HEK293 (cell line): ENCODE measurements around a stretch of chr2.

- PRO-cap: no peak
- RRBS, 2 experiments: no CpG with 5 or more reads among the region's 19 CpGs
Observed at GRCh38 chr2:233164315-233165007, 87.0 kb upstream of the ATG16L1 start.

- PRO-cap: no peak
- RRBS, 2 experiments: no CpG with 5 or more reads among the region's 1 CpG
Observed at GRCh38 chr2:233247647-233248277, 3.7 kb upstream of the ATG16L1 start.

DNA sequence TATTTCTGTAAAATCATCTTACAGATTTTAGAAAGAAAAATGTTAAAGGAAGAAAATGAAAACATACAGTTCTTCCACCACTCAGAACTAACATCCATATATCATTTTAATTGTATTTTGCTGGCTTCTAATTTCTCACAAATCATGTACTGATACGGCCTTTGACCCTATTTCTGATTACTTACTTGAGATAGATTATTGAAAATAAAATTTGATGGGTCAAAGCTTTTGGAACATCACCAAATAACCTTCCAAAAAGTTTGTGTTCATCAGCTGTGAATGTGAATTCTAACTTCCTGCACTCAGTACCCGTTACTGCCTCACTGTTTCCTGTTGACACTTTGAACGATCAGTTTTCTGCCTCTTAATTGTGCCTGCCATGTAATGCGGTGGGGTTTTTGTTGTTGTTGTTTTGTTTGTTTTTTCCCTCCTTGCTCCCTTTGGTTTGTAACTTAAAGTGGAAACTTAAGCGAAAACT is 18.8 kb downstream of the ATG16L1 start:
- PRO-cap: no peak
- RRBS, 2 experiments: no CpG with 5 or more reads among the region's 5 CpGs

DNA sequence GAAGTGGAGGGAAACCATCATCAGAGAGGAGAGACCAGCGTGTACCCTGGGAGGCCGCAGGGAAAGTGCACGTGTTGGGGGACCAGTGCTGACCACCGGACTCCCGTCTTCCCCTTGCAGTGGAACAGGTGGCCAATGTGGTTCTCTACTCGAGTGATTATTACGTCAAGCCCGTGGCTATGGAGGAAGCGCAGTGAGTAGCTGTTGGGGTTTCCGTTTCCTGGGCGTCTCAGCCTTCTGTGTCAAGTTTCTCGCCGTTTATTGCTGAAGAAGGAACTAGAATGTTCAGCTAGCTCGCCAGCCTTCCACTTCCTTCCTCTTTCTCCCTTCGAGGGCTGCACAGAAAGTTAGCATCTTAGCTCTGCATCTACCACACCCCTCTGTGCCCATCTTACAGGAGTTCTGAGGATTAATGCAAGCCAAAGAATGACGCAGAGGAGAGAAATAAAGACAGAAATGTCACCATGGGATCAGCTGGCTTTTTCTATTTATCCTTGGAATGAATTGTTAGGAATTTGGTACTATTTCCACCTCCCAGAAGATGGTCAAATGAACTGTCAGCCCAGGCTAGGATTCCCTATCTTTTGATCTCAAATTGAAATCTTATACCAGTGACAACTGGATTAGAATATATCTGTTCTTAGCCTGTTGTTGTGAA is 22.6 kb upstream of the DGKD start:
- PRO-cap: no peak
- RRBS, 2 experiments: no CpG with 5 or more reads among the region's 16 CpGs

- PRO-cap: bidirectional peak, plus-strand start at chr2:233354869, minus-strand start at chr2:233354868; unidirectional peak, minus-strand start at chr2:233355089; unidirectional peak, minus-strand start at chr2:233355314
- RRBS, 2 experiments: 2% methylated on average over 76 of the region's 113 CpGs
Observed at GRCh38 chr2:233354647-233355833, 746 bp downstream of the DGKD start.

DNA sequence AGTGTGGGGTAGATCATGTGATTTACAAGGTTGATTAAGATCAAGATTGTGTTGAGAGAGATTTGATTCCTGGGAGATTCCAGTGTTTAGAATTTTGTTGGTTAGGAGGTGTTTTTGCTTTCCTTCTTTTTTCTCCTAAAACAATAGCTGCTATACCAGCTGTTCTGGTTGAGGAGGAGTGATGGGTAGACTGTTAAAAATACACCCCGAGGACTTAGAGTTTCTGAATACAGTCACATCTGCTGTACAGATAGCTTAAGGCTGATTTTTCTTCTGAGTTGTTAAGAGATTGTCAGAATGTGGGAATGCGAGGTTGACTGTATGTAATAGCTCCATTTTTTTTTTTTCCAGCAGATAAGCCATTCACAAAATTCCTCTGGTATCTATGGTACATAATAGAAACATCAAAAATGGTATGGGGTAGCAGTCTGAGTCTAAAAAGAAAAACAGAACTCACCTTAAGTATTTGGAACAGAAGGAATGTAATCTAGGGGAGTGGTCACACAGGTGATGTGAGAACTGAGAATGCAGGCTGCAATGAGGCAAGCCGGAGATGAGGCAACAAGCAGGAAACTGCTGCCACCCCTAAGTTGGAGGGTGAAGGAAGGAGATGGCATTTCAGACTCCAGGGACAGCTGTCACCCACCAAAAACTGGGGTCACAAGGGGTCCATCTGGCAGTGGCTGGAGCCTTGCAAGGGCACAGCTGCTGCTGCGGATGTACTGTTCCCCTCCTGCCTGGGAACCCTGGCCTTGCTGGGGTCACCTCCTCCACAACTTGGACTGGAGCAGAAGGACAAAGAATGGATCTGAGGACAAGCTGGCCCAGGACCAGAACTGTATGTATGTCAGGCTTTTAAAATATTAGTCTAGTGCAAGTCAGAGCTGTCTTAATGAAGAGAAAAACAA is 2.4 kb downstream of the DGKD start:
- PRO-cap: no peak
- RRBS, 2 experiments: no CpG with 5 or more reads among the region's 4 CpGs

DNA sequence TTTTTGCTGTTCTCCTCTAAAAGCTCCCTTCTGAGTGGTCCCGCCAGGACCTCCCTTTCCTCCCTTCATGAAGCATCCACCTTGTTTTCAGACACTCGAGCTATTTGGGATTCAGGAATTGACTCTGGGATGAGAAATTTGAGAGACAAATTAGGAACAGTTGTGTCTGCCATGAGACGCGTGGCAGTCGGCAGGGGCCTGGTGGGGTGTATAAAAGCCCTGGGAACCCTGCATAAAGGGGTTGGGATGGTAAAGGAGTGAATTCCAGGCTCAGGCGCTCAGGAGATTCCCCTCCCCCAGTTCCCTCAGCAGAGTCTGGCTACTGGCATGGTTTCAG is 65.6 kb downstream of the DGKD start:
- PRO-cap: no peak
- RRBS, 2 experiments: no CpG with 5 or more reads among the region's 6 CpGs

GRCh38 chr2:233469639-233470455 is 96.7 kb downstream of the USP40 start:
- PRO-cap: no peak
- RRBS, 2 experiments: no CpG with 5 or more reads among the region's 27 CpGs

DNA sequence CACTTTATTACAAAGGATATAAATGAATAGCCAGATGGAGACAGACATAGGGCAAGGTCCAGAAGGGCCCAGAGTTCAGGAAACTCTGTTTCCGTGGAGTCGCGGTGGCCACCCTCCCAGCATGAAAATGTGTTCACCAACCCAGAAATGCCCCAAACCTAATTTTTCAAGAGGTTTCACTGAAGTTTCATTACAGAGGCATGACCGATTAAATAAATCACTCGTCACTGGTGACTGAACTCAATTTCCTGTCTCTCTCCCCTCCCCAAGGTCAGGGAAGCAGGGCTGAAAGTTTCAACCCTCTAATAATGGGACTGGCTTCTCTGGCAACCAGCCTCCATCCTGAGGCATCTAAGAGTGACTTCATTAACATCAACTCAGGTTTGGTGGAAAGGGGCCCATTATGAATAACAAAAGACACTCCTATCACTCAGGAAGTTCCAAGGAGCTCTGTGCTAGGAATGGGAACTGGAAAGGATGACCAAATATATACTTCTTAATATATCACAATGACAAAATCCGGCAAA is 22.3 kb downstream of the USP40 start:
- PRO-cap: no peak
- RRBS, 2 experiments: no CpG with 5 or more reads among the region's 6 CpGs

GRCh38 chr2:233743514-233744363 is 14.9 kb downstream of the UGT1A3 start:
- PRO-cap: no peak
- RRBS, 2 experiments: no CpG with 5 or more reads among the region's 46 CpGs

- PRO-cap: no peak
- RRBS, 2 experiments: no CpG with 5 or more reads among the region's 43 CpGs
Observed at GRCh38 chr2:233754946-233755603, 5.0 kb upstream of the UGT1A1 start.

DNA sequence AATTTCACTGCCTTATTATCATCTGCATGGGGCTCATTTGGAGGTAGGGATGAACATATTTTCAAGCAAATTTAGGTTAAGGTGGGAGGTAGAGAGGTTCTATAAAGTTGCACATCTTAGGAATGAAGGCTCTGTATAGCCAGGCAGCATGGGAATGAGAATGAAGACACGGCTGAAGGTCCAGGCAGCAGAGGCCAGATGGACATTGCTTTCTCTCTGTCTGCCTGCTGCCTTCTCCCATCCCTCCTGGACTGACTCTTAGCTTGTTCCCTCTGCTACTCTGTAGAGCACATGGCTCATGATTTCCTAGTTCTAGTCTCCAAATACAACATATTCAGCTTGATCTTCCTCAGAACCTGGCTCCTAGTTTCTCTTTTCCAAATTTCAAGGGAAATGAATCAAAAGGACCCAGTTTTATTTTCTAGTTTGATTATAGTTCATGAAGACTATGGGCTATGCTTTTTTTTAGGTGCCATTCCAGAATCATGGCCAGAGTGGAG is 1.2 kb downstream of the SPP2 start:
- PRO-cap: no peak
- RRBS, 2 experiments: no CpG with 5 or more reads among the region's 1 CpG

- PRO-cap: no peak
- RRBS, 2 experiments: no CpG with 5 or more reads among the region's 4 CpGs
Observed at GRCh38 chr2:234307985-234308498, 188.8 kb downstream of the ARL4C start.

GRCh38 chr2:234334116-234334706 is 162.7 kb downstream of the ARL4C start:
- PRO-cap: no peak
- RRBS, 2 experiments: 31 to 35% methylated on average over 3 of the region's 4 CpGs

GRCh38 chr2:234549034-234549502 is 52.2 kb upstream of the ARL4C start:
- PRO-cap: no peak
- RRBS, 2 experiments: no CpG with 5 or more reads among the region's 9 CpGs

DNA sequence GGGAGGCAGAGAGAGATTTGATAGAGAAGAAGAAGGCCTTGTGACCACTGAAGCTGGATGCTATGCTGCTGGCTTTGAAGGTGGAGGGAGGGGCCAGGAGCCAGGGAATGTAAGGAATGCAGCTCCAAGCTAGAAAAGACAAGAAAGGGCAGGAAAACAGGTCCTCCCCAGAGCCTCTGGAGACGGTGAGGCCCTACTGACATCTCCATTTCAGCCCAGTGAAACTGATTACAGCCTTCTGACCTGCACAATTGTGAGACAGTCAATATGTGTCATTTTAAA is 189.6 kb upstream of the ARL4C start:
- PRO-cap: no peak
- RRBS, 2 experiments: no CpG with 5 or more reads among the region's 1 CpG

DNA sequence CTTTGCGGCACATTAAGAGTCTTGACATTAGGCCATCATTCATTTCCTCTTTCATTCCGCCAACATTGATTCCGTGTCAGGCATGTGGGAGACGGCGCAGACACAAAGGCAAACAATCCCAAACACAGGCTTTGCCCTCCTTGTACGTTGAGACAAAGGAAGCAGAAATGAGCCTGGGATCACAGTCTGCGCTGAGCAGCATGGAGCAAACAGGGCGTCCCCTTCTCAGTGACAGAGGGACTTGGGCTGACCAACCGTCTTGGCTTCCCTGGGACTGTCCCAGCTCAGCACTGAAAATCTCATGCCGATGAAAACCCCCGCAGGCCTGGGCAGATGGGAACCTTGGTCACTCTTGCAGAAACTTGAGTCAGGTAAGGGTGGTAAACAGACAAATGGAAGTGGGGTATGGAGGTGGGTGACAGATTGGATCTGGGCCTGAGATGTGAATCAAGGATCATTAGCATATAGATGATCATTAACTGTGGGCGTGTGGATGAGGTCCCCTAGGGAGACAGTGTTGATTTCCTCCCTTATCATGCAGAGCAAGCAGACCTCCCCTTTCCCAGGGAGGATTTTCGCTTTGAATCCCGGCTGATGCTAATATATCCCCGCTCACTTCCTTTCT is 19.2 kb upstream of the SH3BP4 start:
- PRO-cap: no peak
- RRBS, 2 experiments: no CpG with 5 or more reads among the region's 15 CpGs

DNA sequence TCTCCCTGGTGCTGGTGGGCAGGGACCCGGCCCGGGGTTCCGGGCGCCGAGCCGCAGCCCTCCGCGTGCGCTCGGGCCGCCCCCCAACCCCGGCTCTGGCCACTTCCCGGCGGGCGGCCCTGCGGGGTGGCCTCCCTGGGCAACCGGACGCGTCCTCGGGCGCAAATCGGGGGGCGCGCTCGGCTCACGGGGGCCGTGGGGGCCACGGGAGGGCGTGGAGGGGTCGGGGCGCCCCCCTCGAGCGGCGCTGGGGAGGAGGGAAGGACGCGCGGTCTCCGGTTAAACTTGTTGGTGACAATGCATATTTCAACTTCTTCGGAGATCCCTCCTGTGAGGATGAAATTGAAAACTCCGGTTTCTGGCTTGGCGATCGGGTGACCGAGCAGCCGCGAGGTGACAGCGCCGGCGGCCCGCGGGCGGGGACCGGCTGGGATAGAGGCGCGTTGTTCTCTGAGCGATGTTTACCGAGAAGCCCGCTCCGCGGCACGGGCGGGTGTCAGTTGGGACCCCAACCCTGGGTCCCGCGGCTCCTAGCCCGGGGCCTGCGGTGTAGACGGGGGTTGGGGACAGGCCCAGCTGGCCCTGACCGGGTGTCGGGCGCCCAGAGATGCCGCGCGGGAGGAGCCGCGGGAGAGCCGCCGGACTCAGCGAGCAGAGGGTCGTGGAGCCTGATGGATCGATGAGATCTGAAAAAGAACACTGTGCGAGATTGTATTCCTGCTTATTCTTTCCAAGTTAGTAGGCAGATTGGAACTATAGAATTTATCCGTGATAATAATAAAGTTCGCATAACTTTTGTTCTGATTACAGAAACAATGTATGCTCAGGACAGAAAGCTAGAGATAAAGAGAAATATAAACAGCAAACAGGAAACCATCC is 816 bp downstream of the SH3BP4 start:
- PRO-cap: bidirectional peak, plus-strand start at position 354 of the sequence, minus-strand start at position 97 of the sequence
- RRBS, 2 experiments: 2% methylated on average over 37 of the region's 82 CpGs

DNA sequence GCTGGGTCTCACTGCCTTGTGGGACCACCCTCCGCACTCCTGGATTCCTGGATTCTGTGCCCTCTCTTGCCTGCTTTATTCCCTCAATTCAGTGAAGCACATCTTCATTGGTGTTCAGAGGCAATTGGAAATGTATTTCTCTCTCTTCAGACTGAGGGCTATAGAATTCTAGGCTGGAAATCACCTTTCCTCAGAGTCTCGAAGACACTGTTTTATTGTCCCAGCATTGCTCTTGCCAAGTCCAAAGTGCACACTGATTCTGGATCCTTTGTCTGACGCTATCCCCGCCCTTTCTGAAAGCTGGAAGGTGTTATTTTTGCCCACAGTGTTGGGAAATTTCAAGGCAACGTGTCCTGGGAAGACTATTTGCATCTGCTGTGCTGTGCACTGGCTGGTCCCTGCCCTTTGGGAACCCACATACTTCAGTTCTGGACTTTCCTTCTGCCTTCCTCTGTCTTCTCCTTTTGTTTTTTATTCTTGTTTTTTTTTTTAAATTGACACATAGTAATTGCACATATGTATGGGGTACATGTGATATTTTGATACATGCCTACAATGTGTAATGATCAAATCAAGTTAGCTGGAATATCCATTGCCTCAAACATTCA is 190.8 kb downstream of the SH3BP4 start:
- PRO-cap: no peak
- RRBS, 2 experiments: no CpG with 5 or more reads among the region's 5 CpGs

- PRO-cap: unidirectional peak, plus-strand start at chr2:235433487
- RRBS, 2 experiments: no CpG with 5 or more reads among the region's 19 CpGs
Observed at GRCh38 chr2:235432588-235433579, 61.0 kb upstream of the AGAP1 start.